Thoracic aorta (tissue), 1 donor: ENCODE measurements around the genes PYM1 and ERBB3.

DNA sequence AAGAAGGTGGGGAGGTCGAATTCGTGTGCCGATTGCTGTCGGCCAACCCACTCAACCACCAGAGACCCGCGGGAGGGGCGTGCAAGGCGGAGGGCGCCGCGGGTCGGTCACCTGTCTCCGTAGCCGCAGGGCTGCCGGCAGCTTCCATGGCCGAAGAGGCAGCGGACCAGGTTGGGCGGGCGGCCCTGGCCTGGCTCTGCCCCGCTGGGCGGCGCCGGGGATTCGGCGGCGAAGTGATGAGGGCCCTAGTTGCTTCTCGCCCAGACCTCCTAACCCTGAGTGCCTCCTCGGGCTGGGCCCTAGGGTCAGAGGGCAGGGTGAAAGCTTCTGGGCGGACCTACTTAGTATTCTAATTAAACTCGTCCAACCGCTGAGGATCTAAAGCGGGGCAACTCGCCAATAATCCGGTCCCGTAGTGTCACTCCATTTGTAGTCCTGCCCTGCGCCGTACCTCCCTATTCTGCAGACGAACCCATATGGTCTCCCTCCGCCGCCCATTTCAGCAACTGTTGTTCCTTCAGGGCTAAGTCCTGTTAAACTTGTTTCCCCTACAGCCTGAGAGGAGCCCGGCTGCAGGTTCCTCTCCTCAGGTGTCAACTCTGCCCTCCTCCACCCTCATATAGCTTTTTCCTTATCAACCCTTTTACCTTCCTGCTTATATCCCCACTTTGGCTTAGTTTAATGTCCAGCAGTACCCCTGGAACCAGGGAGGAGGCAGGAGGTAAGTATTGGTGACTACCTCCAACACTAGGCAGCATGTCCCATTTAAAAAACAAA, at the start of gene PYM1:
TSS of gene PYM1 (minus strand) at position 281 of the 777 bp plus-strand sequence.
- RAMPAGE, long total RNA = start-site peak on the minus strand centred at position 289 of the sequence, 56 bp wide, 32 reads

- RAMPAGE, long total RNA = no peak
Measured at GRCh38 chr12:56079690-56080264, at the start of gene ERBB3. Gene ERBB3 (plus strand): TSS chr12:56080165.

DNA sequence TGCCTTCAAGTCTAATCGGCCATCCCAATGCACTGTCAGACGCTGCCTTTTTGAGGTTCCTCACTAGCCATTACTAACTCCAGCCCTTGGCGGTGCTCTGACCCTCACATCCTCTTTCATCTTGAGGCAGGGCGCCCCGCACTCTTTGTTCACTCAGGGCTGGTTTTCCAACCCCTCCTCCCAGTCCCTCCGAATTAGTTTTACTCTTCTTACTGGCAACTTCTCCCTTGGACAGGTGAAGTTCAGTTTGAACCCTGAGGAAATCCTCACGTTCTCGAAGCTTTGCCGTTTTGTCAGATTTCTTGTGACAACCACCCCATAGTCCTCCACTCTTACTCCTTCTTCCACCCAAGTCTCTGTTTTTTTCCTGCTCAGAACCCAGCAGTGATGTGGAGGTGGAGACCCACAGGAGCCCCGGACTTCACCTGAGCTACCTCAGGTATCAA, 670 bp downstream of the ZC3H10 start:
- RAMPAGE, long total RNA = no peak

DNA sequence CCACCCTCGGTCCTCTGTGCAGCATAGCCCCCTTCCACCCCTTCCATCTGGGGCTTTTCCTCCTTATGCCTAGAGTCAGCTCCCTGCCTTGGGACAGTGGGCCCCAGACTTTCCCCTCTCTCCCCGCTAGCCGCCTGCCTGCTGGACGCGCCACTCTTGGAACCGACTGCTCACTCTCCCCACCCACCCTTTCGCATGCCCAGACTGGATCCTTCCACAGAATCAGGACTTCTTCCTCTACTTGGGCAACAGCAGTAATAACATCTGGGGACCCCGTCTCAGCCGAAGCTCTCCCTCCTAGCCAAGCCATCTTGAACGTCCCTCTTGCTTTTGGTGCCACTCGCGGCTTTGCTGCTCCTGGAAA, 633 bp downstream of the ESYT1 start:
- RAMPAGE, long total RNA = no peak

GRCh38 chr12:56146428-56147399, 5.7 kb upstream of the MYL6B start:
- RAMPAGE, long total RNA = no peak

DNA sequence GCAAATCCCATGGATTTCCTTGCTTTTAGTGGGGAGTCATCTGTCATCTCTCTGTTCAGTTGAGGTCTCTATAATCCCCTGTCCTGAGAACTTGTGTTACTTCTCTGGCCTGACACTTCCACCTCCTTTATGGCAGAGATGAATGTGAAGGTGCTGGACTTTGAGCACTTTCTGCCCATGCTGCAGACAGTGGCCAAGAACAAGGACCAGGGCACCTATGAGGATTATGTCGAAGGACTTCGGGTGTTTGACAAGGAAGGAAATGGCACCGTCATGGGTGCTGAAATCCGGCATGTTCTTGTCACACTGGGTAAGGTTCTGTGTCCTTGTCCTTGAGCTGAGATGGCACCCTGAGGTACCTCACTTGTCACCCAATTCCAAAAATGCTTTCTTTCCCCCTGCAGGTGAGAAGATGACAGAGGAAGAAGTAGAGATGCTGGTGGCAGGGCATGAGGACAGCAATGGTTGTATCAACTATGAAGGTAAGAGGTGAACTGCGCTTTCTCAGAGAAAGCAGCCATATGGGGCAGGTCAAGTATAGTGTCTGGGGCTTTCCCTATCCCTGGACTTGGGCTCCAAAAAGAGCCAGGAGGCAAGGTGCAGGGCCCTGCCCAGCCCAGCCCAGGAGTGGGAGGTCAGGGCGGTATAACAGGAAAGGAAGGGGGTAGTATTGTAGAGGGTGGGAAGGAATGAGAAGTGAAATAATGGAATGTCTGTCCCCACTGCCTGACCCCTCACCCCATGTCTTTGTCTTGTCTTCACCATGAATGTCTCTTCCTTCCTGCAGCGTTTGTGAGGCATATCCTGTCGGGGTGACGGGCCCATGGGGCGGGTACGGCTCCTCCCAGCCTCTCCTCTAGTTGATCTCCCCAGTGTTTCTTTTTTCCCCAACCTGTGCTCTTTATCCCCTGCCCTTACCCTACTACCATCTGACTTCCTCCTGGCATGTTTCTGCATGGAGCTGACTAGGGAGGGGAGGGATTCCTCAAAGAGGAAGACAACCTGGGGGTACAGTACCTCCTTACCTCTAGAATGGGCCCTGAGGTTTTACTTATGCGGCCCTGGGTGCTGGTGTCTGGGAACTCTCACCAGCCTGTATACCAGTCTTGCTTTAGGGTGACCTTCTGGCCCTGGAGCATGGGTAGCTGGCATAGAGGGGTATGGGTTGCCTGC, 2.1 kb downstream of the MYL6 start:
- RAMPAGE, long total RNA = no peak

GRCh38 chr12:56162969-56163254, 4.8 kb downstream of the MYL6 start:
- RAMPAGE, long total RNA = no peak

GRCh38 chr12:56207674-56208568, 13.8 kb downstream of the RNF41 start:
- RAMPAGE, long total RNA = no peak

DNA sequence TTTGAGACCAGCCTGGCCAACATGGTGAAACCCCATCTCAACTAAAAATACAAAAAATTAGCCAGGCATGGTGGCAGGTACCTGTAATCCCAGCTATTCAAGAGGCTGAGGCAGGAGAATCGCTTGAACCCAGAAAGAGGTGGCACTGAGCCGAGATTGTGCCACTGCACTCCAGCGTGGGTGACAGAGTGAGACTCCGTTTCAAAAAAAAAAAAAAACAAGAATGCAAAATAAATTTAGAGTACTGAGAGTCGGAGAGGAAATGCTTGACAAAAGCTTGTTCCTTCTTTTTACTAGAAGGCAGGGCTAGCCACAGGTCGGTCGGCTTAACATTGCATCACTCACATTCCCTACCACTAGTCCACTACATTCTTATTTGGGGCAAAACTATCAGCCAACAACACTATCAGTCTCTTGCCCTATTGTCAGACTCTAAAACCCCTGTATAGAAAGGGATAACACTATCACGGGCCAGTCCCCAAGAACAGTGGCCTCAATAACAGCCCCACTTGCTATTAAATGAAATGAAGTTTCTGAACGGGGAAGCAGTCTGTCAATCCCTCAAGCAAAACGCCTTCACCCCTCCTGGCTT, 1.1 kb downstream of the RNF41 start:
- RAMPAGE, long total RNA = no peak

DNA sequence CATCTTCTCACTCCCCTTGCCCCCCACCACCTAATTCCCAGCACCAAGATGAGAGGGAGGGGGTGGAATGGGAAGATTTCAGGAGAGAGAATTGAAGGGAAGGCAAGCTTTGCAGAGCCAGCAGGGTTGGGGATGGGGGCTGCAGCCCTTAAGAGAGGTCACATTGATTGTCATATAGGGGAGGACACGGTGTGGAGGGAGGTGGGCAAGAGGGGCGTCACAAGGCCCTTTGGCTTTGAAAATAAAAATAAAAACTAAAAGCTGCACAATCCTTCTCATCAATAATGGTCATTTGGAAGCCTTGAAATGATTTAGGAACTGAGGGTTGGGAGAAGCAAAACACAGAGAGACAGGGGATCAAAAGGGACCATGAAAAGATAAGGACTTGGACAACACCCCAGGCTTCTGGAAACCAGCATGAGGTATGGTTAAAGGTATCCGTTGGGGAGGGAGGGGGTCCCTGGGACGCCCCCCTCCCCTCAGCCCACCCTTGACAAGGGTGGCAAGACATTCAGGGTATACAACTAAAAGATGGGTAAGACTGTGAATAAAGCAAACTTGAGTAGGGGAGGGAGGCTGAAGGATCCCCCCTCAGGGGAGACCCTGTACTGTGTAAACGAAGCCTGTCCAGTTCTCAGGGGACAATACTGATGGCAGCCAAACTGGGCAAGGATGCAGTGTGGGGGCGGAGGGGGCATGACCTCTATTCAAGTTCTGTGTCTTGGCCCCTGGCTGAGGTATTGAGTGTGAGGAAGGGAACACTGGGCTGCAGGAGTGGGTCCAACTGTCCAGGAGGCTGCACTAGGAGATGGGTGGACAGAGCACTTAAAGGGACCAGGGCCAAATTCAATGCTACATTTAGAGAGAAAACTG, 11.3 kb downstream of the SLC39A5 start:
- RAMPAGE, long total RNA = no peak

- RAMPAGE, long total RNA = no peak
Measured at GRCh38 chr12:56300839-56301495, 837 bp upstream of the CS start.

GRCh38 chr12:56314543-56315263, 1.1 kb downstream of the CNPY2 start:
- RAMPAGE, long total RNA = start-site peak on the plus strand at chr12:56314791-56314901, 5 reads

- RAMPAGE, long total RNA = no peak
Measured at GRCh38 chr12:56496758-56497075, 8.8 kb upstream of the GLS2 start.

GRCh38 chr12:56526659-56527200, 5.1 kb downstream of the RBMS2 start:
- RAMPAGE, long total RNA = no peak

DNA sequence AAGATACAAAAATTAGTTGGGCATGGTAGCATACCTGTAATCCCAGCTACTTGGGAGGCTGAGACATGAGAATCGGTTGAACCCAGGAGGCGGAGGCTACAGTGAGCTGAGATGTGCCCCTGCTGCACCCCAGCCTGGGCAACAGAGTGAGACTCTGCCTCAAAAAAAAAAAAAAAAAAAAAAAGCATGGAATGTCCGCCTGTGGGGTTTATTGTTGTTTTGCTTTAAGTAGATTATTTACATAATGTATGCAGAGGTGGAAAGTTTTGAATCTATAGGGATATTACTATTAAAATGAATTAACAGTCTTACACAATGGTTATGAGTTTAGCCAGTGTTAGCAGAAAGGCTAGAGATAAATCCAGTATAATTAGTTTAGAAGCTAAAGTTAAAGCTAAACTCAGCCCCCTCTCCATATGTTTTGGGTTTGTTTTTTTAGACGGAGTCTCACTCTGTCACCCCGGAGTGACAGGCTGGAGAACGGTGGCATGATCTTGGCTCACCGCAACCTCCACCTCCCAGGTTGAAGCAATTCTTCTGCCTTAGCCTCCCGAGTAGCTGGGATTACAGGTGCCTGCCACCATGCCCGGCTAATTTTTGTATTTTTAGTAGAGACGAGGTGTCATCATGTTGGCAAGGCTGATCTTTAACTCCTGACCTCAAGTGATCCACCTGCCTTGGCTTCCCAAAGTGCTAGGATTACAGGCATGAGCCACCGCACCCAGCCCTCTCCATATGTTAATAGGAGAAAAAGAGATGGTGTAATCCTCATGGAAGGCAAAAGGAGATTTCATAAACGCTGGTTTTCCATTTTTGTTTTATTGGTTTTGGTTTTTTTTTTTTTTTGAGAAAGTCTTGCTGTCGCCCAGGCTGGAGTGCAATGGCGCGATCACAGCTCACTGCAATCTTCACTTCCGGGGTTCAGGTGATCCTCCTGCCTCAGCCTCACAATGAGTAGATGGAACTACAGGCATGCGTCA, 8.5 kb downstream of the PTGES3 start:
- RAMPAGE, long total RNA = no peak

GRCh38 chr12:56712402-56713433, 12.4 kb downstream of the NACA start:
- RAMPAGE, long total RNA = no peak

DNA sequence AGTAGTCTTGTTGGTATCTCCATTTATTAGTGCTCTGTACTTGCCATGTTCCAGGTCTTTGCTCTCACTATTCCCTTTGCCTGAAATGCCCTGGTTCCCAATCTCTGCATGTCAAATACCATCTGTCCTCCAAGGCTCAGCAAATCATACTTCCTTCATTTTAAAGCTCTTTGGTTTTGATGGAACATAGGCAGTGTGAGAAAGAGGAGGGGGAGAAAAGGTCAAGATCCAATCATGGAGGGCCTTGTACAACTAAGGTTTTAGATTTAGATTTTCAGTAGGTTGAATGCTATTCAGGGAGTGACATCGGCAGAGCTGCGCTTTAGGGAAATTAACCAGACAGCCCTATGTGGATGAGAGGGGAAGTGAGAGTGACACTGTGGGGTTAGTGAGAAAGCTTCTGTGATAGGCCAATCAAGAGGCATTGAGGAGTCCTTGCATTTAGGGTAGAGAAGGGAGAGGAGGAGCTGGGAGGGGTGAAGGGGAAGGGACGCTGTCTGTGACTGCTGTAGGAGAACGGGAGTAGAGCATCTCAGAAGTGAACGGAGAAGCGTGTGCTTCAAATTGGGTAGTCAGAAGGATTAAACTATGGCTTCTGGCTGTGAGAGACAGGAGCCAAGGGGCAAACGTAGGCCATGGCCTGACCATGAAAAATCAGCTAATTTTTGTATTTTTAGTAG, 3.4 kb downstream of the HSD17B6 start:
- RAMPAGE, long total RNA = no peak

DNA sequence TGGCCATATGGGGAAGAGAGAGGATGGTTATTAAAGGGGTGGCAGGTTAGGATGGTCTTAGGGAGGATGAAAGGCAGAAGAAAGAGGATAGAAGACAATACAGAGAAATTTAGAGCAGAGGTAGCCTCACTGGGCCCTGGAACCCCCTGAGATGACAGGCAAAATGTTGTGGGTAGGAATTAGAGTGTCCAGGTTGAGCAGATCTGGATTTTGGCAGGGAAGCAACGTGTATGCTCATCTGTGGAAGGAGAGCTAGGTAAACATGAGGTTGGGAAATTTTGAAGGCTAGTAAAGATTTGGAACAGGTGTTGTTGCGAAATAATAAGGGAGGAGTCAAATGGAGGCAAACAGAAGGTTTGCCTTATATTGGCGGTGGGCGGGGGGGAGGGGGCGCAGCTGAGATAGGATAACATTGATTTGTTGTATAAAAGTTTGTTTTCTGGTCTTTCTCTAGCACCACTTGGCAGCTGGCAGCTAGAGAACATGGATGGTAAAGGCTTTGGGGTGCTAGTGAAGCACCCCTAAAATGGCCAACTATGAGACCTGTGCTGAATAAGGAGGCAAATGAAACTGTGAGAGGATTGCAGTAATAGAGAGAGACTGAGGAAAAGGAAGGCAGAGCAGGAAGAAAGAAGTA, 5.4 kb downstream of the HSD17B6 start:
- RAMPAGE, long total RNA = no peak

DNA sequence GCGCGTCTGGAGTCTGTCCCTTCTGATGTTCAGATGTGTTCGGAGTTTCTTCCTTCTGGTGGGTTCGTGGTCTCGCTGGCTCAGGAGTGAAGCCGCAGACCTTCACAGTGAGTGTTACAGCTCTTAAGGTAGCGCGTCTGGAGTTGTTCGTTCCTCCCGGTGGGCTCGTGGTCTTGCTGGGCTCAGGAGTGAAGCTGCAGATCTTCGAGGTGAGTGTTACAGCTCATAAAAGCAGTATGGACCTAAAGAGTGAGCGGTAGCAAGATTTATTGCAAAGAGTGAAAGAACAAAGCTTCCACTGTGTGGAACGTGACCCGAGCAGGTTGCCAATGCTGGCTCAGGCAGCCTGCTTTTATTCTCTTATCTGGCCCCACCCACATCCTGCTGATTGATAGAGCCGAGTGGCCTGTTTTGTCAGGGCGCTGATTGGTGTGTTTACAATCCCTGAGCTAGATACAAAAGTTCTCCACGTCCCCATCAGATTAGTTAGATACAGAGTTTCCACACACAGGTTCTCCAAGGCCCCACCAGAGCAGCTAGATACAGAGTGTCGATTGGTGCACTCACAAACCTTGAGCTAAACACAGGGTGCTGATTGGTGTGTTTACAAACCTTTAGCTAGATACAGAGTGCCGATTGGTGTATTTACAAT, 31.9 kb downstream of the HSD17B6 start:
- RAMPAGE, long total RNA = no peak

GRCh38 chr12:57079475-57079684, 789 bp upstream of the NEMP1 start:
- RAMPAGE, long total RNA = no peak